Fibroblast of villous mesenchyme (primary cell): ENCODE results near the gene SERBP1.

GRCh38 chr1:65003011-65003639 lies 36.8 kb upstream of the JAK1 start:
- CAGE, long polyA plus RNA: no peak

DNA sequence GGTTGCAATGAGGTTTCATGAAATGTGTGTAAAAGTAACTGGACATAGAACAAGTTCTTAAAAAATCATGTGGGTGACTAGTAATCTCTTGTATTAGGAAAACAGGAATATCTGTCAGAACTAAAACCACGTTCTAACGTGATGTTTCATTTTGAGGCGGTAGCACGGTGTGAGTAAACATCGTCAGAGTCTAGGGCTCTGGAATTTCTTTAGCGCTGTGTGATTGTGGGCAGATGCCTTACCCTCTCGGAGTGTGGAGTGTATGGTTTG lies 55.4 kb upstream of the DNAJC6 start:
- CAGE, long polyA plus RNA: no peak

- CAGE, long polyA plus RNA: no peak
These were observed 308 bp upstream of the LEPR start for GRCh38 chr1:65420321-65420398.

DNA sequence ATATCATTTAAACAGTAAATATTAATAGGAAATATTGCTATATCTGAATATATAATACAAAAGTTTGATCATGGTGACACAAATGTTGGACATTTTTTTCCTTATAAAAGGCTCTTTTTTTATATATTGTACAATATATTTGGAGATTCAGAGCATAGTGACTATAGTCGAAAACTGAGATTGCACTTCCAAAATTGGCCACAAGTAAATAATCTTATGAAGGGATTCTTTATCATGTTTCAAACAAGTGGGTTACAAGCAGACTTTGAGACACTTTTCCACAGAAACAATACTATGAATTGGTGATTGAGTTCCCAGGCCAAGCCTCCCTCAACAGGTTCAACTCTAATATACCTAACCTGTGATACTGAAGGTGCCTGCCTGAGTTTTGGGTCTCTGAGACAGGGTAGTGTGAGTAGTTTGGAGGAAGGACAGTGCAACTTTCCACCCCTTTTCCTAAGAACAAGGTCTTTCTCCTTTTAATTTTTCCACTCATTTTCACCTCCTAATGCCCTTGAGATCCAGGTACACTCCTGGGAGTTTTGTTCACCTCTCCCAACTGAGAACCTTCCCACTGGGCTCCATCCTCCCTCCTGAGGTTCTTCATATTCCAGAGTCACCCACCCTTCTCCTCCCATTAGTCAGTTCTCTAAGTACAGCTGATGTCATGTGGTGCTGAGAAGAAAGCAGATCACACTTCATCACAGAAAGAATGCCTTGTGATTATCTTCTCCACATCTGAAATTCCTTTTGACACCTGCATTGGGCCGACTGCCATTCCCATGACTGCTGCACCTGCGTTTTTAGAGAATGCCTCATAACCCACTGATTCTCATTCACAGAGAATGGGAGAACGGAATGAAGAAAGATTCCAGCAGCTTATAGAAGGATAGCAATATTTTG lies 14.0 kb downstream of the LEPR start:
- CAGE, long polyA plus RNA: no peak

GRCh38 chr1:65512375-65512826 lies 91.9 kb downstream of the LEPR start:
- CAGE, long polyA plus RNA: no peak

DNA sequence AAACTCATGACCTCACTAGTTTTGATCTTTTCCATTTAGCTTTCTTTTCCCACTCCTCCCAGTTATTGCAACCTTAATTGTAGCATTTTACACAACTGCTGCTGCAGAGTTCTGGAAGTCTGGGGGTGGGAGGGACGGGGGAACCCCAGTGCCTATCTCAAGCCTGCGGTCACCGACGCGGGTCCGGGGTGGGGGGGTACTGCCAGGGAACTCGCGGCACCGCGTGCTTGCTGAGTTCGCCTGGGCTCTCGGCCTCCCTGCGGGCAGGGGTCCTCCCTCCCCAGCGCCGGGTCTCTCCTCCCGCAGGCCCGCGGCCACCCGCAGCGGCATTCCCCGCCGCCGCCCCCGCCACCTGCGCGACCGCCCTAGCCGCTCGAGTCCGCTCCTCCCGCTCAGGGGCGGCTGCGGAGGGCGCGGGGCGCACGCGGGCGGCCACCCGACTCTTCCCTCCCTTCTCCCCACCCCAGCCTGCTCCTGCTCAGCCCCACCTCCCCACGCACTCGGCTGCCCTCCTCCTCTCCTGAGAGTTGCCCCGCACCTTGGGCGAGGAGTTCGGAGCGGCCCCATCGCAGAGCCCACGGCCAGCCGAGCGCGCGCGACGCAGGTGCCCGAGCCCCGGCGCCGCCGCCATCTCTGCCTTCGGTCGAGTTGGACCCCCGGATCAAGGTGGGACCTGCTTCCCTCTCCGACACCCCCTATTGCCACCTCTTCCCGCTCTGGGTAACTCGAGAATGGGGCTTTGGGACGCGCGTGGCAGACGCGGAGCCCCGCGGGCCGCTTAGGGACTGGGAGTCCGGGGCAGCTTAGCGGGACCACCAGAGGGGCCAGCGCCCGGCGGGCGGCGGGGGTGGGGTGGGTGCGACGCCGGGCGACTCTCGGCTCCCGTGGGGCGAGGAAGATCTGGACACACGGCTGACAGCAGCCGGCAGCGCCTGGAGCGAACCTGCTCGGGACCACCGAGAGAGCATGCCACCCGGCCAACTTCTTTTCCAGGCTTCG lies 105.0 kb downstream of the LEPR start:
- CAGE, long polyA plus RNA: start-site peak on the plus strand centred at position 547 of the sequence, 63 bp wide, 205 and 98 reads in 2 replicates

DNA sequence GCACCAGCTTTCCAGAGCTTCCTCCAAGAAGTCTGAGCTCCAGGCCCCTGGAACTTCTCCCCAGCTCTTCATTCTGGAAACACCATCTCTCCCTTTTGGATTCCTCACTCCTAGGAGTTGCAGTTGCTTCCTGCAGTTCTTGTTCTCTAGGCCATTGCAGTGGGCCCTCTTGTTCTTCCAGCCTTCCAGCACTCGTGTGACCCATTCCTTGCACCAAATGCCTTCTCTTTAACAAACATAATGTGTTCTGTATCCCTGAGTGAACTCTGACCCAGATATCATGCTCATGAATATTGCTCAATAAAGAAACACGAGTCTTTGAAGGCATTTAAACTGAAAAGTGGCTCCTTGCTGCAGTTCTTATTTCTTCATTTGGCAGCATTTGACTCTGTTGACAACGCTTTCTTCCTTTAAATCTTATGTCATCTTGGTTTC lies 100.8 kb upstream of the PDE4B start:
- CAGE, long polyA plus RNA: no peak

DNA sequence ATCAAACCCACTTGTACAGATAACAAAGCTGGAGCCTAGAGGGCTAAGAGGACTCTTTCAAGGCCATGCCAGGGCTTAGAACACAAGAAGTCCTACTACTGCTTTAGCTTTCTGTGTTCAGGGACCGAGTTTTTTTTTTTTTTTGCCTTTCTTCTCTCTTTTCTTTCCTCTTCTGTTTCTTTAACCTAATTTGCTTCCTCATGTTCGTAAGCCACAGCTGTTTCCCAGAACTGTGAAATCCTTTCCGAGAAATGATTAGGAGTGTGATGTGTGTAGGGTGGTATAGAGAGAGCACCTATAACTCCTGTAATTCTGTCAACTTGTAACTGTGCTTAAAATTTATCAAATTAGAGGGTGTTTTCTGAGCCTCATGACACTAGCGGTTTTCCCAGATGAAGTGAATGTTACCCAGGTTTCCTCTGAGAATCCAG lies 259.7 kb downstream of the PDE4B start:
- CAGE, long polyA plus RNA: no peak

- CAGE, long polyA plus RNA: no peak
These were observed 357.1 kb upstream of the SGIP1 start for GRCh38 chr1:66176693-66177329.

DNA sequence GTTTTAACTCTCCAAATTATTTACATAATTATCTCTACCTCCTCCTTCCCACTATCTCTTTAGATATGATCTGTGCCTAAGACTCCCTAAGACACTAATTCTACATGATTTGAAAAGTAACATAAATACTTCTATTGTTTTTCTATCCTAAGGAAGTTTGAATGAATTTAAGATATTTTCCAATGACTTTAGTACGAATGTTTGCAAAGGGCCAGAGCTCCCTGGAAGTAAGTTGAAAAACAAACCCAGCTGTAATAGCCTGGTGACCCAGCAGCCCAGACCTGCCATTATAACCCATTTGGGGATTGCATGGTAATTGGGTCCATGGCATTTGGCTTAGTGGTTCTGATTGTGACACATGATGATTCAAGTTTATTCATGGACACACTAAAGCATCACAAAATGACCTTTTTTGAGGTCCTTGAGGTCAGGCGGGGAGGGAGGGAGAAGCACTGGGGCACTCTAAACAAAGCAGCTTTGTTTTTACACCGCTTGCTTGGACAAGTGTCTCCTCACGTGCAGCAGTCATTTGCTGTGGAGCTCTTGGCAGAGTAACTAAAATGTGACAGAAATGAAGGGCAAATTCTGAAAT lies 241.1 kb upstream of the SGIP1 start:
- CAGE, long polyA plus RNA: no peak

GRCh38 chr1:66316417-66317359 lies 217.3 kb upstream of the SGIP1 start:
- CAGE, long polyA plus RNA: no peak

DNA sequence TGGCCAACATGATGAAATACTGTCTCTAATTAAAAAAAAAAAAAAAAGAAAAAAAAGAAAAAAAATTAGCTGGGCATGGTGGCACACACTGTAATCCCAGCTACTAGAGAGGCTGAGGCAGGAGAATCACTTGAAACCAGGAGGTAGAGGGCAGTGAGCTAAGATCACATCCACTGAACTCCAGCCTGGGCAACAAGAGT lies 191.5 kb upstream of the SGIP1 start:
- CAGE, long polyA plus RNA: no peak

GRCh38 chr1:66367572-66368109 lies 166.3 kb upstream of the SGIP1 start:
- CAGE, long polyA plus RNA: no peak

GRCh38 chr1:66396027-66396898 lies 137.7 kb upstream of the SGIP1 start:
- CAGE, long polyA plus RNA: no peak

GRCh38 chr1:67052635-67052970 lies 1.3 kb downstream of the SLC35D1 start:
- CAGE, long polyA plus RNA: no peak

- CAGE, long polyA plus RNA: start-site peak on the minus strand at chr1:67430336-67430404, 1,320 and 1,385 reads in 2 replicates
These were observed at the start of gene SERBP1 for GRCh38 chr1:67429948-67430983. Gene SERBP1, minus strand, starts transcription at chr1:67430402.

DNA sequence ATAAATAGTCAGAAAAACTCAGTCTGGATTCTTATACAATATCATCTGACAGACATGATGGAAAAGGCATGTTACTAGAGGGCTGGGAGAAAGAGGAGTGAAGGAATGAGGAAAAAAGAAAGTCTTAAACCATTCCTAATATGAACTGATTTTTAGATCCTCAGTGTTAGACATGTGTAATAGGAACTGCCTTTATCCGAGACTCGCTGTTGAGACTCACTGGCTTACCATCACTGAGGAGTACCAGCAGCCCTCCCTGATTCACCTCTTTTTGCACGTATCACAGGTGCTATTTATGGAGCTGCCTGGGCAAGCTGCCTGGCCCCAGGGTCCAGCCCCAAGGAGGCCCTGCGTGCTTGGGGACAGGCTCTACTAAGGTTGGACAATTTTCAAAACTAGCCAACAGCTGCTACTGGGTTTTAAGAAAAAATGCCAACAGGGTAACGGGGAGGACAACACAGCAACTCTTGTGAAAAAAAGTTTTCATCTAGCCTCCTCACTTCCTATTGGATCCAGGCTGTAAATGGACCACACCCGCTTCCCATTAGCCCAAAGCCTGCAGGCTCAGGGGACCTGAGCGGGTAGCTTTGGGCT lies 30.7 kb upstream of the SERBP1 start:
- CAGE, long polyA plus RNA: no peak

DNA sequence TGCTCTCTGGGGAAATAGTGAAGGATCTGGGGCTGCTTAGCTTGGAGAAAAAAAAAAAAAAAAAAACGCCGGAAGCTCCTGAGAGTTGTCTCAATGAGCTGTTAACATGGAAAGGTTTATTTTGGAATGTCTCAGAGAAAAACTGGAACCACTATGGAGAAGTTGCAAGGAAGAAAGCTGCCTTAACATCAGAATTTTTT lies 49.5 kb upstream of the SERBP1 start:
- CAGE, long polyA plus RNA: no peak

DNA sequence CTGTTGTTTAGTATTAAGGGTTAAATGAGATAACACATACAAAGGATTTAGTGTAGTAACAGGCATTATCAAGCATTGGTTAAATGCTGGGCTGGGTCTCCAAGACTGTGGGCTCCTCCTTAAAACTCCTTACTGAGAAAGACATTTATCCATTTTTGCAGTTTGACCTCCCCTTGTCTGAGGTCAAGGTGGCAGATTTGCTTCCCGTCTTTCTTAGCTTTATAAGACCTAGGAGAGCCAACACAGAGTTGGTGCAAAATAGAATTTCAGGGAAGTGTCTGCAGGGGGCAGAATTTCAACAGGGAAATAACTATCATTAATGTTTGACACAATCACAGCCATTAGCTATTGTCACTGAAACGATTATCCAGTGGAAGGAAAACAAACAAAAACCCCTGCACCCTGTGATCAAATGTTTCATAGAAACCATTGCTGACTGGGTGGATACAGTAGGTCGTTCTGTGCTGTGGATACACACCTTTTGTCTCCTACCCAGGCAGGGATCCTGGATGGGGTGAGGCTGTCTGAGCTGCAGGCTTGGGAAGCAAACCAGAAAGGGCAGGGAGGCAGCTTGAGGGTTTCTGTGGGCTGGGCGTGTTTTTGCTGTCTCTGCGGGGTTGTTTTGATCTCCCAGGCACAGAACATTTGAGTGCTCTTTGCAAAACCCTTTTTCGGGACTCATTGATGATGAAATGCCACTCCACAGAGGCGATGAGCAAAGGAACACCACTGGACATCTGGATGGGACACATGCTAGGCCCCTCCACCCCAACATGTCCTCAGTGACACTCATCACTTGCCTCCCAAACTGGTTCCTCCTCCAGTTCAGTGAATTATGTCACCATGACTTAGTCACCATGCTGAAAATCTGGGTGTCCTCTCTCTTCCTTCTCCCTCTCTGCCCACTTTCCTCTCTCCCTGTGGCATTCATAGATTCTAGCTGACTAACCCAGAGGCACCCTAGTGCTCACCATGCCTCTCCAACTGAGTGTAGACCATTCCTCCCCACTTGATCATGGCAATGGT lies 94.2 kb upstream of the SERBP1 start:
- CAGE, long polyA plus RNA: no peak

DNA sequence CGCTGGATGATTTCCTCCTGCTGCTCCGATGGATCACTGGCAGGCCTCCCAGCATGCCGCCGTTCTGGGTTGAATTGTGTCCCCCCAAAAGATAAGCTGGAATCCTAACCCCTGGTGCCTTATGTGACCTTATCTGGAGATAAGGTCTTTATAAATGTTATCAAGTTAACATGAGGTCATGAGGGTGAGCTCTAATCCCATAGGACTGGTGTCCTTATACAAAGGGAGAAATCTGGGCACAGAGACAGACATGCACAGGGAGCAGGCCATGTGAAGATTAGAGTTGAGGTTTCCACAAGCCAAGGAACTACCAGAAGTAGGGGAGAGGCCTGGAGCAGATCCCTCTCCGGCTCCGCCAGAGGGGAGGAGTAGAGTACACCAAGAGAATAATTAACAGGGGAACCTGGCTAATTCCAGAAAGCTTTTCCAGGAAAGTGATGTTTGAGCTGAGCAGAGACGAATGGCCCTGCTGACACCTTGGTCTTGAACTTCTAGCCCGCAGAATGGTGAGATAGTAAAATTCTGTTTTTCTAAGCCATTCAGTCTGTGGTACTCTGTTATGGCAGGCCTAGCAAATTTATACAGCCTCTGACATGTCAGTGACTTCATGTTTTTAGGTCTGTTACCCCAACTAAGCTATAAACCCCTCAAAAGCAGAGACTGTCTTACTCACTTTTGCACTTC lies 110.1 kb upstream of the SERBP1 start:
- CAGE, long polyA plus RNA: no peak